Penis (tissue), 1 donor: ENCODE measurements around a stretch of chr1.

GRCh38 chr1:3322864-3323997 lies 131.2 kb upstream of the ARHGEF16 start:
- PRO-cap: no peak

- PRO-cap: no peak
These were observed 106.3 kb upstream of the ARHGEF16 start for GRCh38 chr1:3347996-3348750.

DNA sequence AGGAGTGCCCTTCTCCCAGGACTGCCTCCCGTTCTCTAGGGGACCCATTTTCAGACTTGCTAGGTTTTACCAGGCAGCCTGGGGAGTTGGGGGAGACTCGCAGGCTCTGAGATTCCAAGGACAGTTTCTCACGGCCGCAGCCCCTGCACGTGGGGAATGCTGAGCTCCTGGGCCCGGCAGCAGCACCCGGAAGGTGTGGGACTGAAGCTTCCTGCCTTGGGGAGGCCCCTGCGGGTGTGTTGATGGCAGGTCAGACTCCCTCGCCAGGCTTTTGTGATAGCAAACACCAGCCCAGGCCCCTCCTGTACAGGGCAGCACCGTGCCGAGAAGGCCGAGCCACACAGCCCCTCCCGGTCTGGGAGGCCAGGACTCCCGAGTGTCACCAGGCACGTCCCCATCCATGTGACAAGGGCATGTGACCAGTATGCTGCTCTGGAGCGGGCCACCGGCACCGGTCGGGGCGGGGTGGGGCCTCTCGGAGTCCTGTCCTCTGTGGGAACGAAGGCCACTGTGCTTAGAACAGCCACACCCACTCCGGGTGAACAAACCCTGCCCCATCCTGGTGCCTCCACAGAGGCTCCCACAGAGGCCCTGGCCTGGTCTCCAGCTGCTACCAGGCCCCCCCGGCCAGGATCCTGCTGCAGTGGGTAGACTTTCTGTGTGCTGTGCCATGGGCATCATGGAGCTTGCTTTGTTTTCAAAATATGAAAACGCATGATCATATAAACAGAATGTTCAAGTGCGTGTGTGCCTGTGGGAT lies 31.1 kb upstream of the ARHGEF16 start:
- PRO-cap: no peak

DNA sequence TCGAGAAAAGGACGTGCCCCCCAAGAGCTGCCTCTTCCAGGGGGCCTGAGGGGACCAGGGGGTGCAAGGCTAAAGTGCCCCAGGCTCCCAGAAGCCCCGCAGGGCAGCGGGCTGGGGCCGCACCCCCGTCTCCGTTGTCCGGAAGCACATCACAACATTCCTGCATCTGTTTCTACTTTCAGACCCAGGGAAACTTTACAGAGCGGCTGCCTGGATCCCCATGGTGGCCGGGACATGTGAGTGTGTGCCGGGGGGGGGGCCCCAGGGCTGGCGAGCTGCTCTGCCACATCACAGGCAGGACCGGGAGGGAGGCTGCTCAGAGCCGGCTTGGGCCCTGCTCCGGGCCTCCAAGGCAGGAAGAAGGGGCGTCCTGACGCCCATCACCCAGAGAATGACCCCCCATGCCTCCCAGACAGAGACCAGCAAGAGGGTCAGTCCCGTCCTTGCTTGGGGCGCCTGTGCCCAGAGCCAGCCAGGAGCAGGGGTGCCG lies 68.4 kb downstream of the ARHGEF16 start:
- PRO-cap: bidirectional peak, plus-strand start at position 297 of the sequence, minus-strand start at position 105 of the sequence

GRCh38 chr1:3698486-3698781 lies 46.1 kb downstream of the TP73 start:
- PRO-cap: no peak

DNA sequence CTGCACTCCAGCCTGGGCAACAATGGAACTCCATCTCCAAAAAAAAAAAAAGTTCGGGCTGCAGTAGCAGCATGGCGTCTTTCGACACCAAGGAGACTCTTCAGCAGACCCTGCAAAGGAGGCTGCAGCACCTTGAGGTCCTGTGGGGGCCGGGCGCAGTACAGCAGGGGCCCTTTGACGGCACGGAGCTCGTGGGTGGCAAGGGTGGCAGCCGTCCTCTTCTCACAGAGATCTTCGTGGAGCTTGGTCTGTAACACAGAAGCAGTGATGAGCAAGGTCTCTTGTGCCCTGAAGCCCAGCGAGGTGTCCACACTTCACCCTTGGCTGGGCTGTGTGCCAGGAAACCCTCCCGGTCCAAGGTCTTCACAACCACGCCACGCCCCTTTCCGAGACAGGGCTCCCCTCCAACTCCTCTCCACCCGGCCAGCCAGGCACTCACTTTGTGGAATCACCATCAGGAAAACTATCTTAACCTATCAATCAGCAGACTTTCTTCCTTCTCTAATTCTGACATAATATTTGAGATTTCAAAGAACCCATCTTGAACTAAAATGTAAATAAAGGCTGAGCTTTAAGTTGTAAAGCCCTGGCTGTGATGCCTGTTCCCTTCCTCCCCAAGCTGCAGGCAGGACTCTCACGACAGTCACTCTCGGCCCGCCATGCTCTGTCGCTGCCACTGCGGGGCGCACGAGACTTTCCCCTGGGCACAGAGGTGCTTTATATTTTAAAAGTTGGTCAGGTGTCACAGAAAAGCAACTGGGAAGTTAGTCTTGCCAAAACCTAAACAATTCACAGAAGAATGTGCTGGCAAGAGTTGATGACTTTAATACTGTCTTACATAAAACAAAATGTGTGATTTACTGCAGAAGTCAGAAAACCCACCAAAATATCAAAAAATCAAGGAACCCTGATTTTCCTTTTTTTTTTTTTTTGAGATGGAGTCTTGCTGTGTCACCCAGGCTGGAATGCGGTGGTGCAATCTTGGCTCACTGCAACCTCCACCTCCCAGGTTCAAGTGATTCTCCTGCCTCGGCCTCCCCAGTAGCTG lies 11.0 kb downstream of the LRRC47 start:
- PRO-cap: no peak

- PRO-cap: no peak
These were observed 3.1 kb upstream of the C1orf174 start for GRCh38 chr1:3903190-3903595.

DNA sequence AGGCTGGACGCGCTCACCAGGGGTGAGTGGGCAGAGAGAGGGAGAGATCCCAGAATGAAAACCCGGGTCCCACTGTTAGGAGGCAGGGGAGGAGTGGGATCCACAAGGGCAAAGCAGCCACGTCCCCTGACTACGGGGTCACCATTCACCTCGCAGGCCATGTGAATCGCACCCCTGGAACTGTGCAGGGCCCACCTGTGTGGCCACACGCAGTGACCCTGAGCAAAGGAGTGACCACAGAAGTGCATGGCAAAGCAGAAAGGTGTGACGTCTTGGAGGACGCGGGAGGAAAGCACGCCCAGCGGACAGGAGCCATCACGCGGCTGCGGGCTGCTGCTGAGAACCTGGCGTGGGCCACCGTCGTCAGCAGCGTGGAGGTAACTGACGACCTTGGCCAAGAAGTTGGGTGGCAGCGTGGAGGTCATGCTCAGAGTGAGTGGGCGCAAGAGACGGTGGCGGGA lies 76.7 kb upstream of the C1orf174 start:
- PRO-cap: unidirectional peak, plus-strand start at position 279 of the sequence

GRCh38 chr1:4108825-4109259 lies 208.8 kb upstream of the C1orf174 start:
- PRO-cap: unidirectional peak, minus-strand start at chr1:4108964

- PRO-cap: no peak
These were observed 1.3 kb downstream of the AJAP1 start for GRCh38 chr1:4655642-4656259.

GRCh38 chr1:4796355-4797008 lies 142.1 kb downstream of the AJAP1 start:
- PRO-cap: no peak

GRCh38 chr1:5771061-5771769 lies 221.0 kb downstream of the NPHP4 start:
- PRO-cap: no peak

DNA sequence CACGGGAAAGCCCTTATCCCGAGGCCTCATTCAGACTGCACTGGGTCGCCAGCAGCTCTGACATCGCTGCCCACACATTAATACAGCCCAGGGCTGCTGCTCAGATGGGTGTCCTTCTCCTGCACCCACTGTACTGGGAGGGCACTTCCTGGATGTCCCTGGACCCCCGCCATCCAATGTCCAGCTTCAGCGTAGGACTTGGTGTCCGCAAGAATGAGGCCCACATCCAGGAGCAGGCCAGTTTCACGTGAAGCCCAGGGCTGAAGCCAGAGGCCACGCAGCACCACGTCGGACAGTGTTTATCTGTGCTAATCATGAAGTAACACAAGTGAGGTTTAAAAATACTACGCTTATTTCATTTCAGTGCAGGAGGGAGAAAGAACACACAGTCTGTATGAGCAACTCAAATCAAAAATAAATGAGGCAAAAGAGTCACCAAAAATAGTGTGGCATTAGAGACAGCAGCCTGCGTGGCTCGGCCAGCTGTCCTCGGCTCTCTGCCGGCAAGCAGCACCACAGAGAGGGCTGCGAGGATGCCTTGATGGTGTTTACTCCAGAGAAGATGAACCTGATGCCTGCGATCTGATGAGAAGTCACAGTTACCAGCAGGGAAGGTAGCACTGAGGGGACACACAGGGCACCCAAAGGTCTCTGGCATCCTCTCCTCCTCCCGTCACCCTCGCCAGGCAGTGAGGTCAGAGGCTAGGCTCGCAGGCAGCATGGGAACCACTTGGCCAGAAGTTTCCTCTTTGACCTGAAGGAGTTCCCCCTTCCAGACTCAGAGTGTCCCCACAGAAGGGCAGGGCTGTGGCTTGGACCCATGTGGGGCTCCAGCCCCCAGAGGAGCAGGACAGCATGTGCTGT lies 22.1 kb upstream of the NPHP4 start:
- PRO-cap: no peak

GRCh38 chr1:6097312-6098209 lies 51.9 kb downstream of the KCNAB2 start:
- PRO-cap: no peak

GRCh38 chr1:6127238-6128346 lies 52.5 kb downstream of the CHD5 start:
- PRO-cap: no peak

GRCh38 chr1:6185020-6186031 lies 5.2 kb upstream of the CHD5 start:
- PRO-cap: no peak

GRCh38 chr1:6269678-6270447 lies 9.0 kb upstream of the GPR153 start:
- PRO-cap: no peak

- PRO-cap: no peak
These were observed 16.9 kb upstream of the GPR153 start for GRCh38 chr1:6277692-6278242.

DNA sequence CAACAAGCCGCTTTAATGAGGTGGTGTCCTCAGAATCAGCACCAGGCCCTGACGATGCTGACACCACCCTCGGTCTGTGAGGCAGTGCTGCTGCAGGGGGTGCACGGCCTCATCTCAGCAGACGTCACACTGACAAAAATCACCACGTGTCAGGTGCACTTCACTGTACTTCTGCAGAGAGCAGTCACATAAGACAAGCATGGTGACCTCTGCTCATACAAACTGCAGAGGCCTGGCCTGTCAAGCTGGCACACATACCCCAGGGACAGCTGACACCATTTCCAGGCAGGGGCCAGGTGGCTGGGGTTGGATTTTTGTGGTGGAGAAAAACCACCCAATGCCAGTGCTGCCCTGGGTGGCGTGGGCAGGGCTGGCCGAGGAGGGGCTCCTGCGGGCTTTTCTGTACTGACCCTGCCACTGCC lies 33.2 kb upstream of the GPR153 start:
- PRO-cap: no peak

GRCh38 chr1:6392869-6393639 lies 513 bp downstream of the ACOT7 start:
- PRO-cap: bidirectional peak, plus-strand start at chr1:6393562, minus-strand start at chr1:6393377